Measurements from ENCODE around the genes MAPRE1, BPIFB4, CDK5RAP1, ZNF341, RALY and ASIP.

GRCh38 chr20:32792079-32792877, 27.5 kb upstream of the MAPRE1 start:
- CAGE, long polyA plus RNA: no peak
- RRBS: no CpG with 5 or more reads among the region's 8 CpGs

DNA sequence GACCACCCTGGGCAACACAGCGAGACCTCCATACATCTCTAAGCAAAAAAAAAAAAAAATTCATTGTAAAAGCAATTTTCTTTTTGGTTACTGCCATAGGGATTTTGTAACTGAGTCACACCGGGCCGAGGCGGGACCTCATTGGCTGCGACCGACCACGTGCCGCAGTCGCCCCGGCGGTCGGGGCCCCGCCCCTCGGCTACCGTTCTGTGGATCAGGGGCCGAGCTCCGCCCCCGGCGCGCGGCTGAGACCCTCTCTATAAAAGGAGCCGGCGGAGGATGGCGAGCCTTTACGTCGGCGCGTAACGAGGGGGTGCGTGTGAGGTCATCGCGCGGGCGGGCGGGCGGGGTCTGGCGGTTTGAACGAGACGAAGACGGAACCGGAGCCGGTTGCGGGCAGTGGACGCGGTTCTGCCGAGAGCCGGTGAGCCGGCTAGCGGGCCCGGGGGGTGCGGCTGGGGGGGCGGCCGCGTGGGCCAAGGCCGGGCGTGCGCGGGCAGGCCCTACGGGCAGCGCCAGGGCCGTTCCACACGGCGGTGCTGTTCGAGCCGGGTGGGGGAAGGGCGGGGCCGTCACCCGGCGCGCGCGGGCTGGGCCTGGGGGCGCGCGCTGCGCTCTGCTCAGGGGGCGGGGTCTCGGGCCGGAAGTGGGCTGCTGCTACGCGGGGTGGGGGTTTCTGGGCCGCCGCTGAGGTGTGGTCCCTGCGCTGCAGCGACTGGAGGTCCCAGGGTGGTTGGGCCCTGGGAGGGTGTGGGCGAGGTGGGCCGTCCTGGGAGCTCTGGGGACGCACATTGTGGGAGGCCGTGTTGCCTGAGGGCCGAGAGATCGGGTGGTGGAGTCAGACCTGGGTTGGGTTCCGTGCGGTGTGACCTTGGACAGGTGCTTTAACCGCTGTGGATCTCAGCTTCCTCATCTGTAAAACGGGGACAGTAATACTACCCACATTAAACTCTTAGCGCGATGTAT, at the start of gene MAPRE1:
Gene MAPRE1 (plus strand): TSS at position 350 of the 966 bp plus-strand sequence.
- CAGE, long polyA plus RNA: start-site peak on the plus strand centred at position 372 of the sequence, 61 bp wide, 2,824 and 2,478 reads in 2 replicates
- RRBS: 3% methylated on average over 45 of the region's 97 CpGs

GRCh38 chr20:32830401-32830813, 10.7 kb downstream of the MAPRE1 start:
- CAGE, long polyA plus RNA: no peak
- RRBS: no CpG with 5 or more reads among the region's 3 CpGs

GRCh38 chr20:32966980-32967518, 37.2 kb downstream of the SUN5 start:
- CAGE, long polyA plus RNA: no peak
- RRBS: no CpG with 5 or more reads among the region's 8 CpGs

DNA sequence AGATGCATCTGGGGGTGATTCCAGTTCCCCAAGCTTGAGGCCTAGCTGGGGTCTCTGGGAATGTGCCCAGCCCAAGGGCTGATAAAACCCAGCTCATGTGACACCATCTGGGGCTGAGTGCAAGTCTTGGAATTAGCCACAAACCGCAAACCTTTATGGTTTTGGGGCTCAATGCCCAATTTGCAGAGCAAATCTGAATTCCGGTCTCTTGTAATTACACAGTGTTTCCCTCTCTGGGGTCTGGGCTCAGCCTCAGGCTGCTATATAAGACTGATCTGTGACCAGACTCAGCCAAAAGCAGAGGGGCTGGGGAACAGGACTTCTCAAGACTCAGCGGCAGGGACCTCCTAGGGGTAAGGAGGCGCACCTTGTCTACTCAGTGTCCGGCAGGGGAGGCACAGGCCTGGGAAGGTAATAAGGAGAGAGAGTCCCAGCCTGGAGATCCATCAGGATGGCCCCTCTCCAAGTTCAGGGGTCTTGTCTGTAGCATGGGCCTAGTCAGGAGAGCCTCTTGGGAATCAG, at the start of gene BPIFB4:
Gene BPIFB4 (plus strand): TSS at position 293 of the 522 bp plus-strand sequence.
- CAGE, long polyA plus RNA: no peak
- RRBS: no CpG with 5 or more reads among the region's 5 CpGs

DNA sequence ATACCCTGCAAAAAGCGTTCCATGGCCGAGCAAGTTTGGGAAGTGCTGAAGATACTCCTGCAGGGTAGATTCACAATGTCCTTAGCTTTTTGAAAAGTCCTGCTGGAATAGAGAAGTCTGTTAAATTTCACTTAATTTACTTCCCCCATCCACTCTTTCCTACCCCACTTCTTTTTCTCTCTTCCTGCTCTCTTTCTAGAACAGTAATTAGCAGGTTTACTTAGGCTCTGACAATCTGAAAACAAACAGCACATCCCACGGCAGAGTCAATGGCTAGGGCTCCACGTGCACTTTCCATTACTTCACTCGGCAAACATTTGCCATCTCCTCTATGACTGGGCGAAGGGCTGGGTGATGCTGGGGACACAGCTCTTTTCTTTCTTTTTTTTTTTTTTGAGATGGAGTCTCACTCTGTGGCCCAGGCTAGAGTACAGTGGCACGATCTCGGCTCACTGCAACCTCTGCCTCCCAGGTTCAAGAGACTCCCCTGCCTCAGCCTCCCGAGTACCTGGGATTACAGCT, 26.6 kb downstream of the BPIFB4 start:
- CAGE, long polyA plus RNA: no peak
- RRBS: no CpG with 5 or more reads among the region's 9 CpGs

GRCh38 chr20:33401060-33401831, at the start of gene CDK5RAP1:
CDK5RAP1 (minus strand) TSS chr20:33401519.
- CAGE, long polyA plus RNA: start-site peak on the minus strand at chr20:33401504-33401523, 108 and 75 reads in 2 replicates; start-site peak on the plus strand at chr20:33401582-33401643, 9 and 7 reads in 2 replicates
- RRBS: 2% methylated on average over 22 of the region's 47 CpGs

DNA sequence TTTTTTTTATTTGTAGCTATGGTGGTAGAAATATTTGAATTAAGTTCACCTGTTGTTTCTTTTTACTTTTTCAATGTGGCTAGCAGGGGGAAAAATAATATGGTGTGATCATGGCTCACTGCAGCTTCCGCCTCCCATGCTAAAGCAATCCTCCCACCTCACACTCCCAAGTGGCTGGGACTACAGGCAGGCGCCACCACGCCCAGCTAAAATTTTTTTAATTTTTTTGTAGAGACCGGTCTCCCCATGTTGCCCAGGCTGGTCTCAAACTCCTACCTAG, 459 bp upstream of the CDK5RAP1 start:
- CAGE, long polyA plus RNA: no peak
- RRBS: no CpG with 5 or more reads among the region's 4 CpGs

GRCh38 chr20:33422801-33424045, 20.3 kb downstream of the SNTA1 start:
- CAGE, long polyA plus RNA: no peak
- RRBS: no CpG with 5 or more reads among the region's 16 CpGs

DNA sequence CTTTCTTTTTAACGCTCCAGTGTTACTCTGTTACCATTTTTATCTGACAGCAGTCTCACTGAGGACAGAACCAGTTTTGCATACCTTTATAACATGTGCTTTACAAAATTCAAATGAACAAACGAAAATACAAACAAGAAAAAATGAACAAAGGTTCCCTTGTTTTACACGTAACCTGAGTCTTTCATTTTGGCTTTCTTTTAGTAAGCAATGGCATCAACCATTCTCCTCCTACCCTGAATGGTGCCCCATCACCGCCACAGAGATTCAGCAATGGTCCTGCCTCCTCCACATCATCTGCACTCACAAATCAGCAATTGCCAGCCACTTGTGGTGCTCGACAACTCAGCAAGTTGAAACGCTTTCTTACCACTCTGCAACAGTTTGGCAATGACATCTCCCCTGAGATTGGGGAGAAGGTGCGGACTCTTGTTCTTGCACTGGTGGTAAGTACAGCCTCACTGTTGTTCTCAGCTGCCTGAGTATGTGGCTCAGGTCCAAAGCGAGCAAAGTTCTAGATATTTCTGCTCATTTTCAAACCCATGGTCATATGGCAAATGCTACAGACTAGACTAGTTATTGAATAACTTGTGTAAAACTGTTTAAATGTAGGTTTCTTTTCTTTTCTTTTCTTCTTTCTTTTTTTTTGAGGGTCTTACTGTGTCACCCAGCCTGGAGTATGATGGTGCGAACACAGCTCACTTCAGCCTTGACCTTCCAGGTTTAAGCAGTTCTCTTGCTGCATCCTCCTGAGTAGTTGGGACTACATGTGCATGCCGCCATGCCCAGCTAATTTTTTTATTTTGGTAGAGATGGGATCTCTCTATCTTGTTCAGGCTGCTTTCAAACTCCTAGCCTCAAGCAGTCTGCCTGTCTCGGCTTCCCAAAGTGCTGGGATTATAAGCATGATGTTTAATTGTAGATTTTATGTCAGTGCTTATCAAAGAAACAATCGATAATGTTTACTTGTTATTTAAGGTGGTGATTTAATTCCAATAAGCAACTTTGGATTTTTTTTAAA, 50.9 kb upstream of the C20orf144 start:
- CAGE, long polyA plus RNA: no peak
- RRBS: no CpG with 5 or more reads among the region's 12 CpGs

GRCh38 chr20:33629362-33630014, 32.6 kb upstream of the C20orf144 start:
- CAGE, long polyA plus RNA: no peak
- RRBS: no CpG with 5 or more reads among the region's 11 CpGs

- CAGE, long polyA plus RNA: no peak
- RRBS: 75% methylated on average over 3 of the region's 27 CpGs
Observed at GRCh38 chr20:33644411-33645273, 17.5 kb upstream of the C20orf144 start.

DNA sequence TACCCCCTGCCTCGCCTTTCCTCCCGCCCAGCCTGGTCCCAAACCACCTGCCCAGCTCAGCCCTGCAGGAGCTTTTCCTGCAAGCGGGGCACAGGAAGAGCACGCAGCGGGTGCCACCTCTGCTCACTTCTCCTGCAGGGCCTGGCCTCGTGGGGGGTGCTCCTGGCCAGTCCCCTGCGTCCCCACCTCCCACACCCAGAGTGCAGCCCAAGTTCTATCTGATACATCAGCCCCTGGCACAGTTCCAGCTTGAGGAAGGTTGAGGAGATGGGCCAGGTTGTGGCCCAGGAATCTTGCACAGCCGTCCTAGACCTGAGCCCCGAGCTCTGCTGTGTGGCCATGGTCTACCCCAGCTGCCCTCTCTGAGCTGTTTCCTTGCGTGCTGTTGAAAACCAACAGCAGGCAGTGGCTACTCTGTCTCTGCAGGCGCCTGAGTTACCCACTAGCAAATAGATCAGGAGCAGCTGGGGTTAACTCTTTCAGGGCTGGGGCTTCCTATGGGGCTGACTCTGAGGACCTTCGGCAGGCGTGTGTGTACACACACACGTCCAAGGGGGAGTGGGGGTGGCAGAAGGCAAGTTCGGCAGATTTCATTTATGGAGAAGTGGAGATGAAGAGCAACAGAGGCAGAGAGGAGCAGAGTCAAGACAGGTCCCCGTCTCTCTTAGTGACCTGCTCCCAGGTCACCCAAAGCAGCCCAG, 1.6 kb downstream of the NECAB3 start:
- CAGE, long polyA plus RNA: no peak
- RRBS: no CpG with 5 or more reads among the region's 16 CpGs

GRCh38 chr20:33731668-33732190, at the start of gene ZNF341:
ZNF341 (plus strand) TSS chr20:33731996.
- CAGE, long polyA plus RNA: start-site peak on the plus strand at chr20:33731970-33732004, 80 and 66 reads in 2 replicates
- RRBS: 4% methylated on average over 35 of the region's 60 CpGs

DNA sequence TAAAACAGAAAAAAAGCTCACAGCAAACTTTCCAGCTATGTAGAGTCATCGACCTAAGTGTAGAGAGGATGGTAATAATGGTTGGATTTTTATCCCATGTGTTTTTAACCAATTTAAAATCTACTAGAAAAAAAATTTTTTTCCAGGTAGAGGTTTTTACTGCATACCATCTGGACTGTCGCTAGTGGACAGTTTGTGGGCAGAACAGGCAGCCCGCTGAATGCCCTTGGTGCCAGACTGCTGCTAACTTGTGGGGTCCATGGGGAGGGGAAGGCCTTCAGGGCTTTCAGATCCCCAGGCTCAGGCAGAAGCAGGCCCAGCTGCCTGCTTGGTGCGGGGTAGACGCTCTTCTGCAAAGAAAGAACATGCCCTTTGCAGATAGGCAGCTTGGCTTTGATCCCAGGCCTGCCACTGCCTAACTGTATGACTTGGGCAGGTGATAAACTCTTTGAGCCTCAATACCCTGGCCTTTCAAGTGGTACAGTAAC, 28.3 kb downstream of the CHMP4B start:
- CAGE, long polyA plus RNA: no peak
- RRBS: no CpG with 5 or more reads among the region's 5 CpGs

GRCh38 chr20:33857959-33858294, 46.8 kb downstream of the CHMP4B start:
- CAGE, long polyA plus RNA: no peak
- RRBS: no CpG with 5 or more reads among the region's 2 CpGs

DNA sequence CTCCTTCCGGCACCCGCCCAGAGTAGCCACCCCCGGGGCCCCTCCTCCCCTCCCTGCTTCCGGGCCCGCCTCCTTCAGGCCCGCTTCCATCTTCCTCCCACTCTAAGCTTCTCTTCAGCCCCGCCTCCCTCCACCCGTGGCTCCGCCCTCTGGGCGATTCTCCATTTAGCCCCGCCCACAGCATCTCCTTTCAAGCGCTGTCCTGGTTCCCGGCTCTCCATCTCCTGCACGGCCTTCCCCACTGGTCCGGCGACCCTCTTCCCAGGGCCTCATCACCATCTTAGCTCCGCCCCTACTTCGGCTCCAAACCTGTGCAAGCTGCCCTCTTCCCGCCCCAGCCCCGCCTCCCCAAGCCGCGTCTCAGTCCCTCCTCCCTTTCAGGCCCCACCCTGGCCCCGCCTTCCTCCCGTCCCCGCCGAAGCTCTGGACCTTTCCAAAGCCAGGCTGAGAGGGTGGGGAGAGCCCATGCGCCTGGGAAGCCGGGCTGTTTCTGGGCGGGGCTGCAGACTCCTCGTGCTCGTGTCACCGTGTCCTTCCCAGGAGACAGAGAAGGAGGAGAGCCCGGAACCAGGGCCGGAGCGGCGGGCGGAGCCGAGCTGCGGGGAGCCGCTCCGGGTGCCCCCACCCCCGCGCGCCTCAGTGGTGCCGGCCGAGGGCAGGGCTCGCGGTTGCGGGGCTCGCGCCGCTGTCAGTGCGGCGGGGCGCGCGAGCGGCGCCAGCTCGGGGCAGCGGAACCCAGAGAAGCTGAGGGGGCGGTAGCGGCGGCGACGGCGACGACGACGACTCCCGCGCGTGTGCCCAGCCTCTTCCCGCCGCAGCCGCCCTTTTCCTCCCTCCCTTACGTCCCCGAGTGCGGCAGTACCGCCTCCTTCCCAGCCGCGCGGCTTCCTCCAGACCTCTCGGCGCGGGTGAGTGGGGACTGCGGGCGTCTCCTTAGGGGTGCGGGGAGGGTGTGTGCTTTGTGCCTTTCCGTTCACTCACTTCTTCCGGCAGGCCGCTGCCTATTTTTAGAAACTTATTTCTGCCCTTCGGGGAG, at the start of gene RALY:
Gene RALY (plus strand): TSS at position 688 of the 1,036 bp plus-strand sequence.
- CAGE, long polyA plus RNA: start-site peak on the plus strand centred at position 603 of the sequence, 257 bp wide, 268 and 291 reads in 2 replicates; start-site peak on the plus strand centred at position 874 of the sequence, 48 bp wide, 83 and 66 reads in 2 replicates
- RRBS: 2% methylated on average over 15 of the region's 93 CpGs

DNA sequence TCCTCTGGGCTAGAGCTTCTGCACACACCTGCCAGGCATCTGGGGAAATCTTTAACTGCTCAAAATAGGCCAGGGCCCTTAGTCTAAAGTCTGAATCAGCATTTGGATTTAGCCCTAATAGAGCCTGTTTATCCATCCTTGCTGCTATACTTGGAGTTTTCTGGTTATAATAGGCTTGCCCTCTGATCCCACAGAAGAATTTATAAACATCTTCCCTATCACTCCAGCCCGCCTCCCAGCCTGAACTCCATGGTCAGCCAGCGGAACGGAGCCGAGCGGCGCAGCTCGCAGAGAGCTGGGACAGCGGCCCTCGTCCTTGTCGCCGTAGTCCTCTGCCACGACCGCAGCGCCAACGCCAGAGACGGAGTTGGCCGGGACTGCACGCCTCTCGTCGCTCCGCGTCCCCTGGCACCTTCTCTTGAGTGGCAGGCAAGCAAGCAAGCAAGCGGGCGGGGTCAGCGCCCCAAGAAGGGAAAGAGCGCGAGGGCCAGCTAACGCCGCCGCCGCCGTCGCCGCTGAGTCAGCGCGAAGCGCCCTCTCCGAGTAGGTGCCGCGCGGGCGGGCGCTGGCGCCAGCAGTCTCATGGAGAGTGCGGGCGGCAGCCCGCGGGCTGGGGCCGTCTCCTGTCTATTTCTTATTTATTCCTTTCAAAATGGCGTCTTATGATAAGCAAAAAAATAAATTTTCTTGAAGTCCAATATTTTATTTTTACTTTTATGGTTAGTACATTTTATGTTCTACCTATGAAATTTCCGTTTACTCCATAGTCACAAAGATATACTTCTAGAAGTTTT, 25.3 kb upstream of the ASIP start:
- CAGE, long polyA plus RNA: no peak
- RRBS: no CpG with 5 or more reads among the region's 51 CpGs

DNA sequence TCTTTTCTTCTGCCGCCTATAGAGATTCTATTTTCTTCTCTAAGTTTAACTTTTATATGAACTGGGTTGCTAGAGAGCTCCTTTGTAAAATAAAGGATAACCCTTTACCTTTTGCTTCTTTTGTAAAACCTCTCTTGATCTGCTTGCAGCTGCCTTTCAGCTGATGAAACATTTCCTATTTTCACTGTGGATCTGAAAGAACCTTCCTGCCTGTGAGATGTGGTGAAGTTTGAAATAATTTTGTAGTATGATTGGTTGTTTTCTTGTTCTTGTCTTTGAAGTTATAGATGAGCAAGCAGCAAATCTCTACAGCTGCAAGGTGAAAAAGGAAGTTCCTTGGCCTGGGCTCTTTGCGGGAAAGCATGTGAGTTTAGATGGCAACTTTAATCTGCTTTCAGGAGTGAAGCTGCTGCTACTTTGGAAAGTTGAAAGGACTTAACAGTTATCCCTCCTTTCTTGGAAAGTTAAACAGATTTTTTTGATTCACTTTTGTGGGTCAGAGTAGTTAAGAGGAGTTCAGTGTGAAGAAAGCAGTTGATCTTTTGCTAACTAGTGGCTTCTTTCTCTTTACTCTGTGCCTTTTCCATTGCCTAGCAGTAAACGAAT, at the start of gene ASIP:
Gene ASIP (plus strand): TSS at position 298 of the 606 bp plus-strand sequence.
- CAGE, long polyA plus RNA: no peak
- RRBS: no CpG with 5 or more reads among the region's 3 CpGs

DNA sequence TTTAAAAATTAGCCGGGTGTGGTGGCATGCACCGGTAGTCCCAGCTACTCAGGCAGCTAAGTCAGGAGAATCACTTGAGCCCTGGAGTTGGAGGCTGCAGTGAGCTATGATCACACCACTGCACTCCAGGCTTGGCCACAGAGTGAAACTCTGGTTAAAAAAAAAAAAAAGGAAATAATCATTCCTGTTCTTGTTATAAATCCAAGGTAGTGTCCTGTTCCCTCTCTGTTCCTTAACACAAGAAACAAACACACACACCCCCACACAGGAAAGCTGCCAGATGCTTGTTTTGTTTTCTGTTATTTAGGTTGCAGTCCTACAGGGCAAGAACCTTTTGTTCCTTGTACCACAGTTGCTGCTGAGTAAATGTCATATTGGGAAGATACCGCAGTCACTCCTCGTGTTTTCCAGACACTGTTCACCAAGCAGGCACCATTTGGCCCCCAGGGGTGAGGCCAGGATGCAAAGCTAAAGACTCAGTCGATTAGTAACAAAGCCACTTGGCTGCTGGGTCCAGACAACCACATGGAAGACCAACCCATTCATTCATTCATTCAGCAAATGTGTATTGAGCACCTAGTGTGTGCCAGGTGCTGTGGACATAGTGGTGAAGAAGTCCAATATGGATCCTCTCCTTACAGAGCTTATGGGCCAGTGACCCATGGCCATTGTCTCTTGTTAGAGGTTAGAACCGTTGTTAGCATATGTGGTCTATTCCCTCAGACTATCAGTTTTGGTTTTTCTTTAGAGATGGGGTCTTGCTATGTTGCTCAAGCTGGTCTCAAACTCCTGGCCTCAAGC, 29.1 kb downstream of the ASIP start:
- CAGE, long polyA plus RNA: no peak
- RRBS: no CpG with 5 or more reads among the region's 6 CpGs